ENCODE measurements around the genes KCP and CPA1.

GRCh38 chr7:128781026-128781690, 5.6 kb upstream of the OPN1SW start:
- RRBS = no CpG with 5 or more reads among the region's 7 CpGs

GRCh38 chr7:128814403-128815223, 15.6 kb upstream of the FLNC start:
- RRBS = no CpG with 5 or more reads among the region's 9 CpGs

GRCh38 chr7:128815245-128815875, 14.8 kb upstream of the FLNC start:
- RRBS = no CpG with 5 or more reads among the region's 5 CpGs

GRCh38 chr7:128827904-128828715, 2.1 kb upstream of the FLNC start:
- RRBS = no CpG with 5 or more reads among the region's 12 CpGs

DNA sequence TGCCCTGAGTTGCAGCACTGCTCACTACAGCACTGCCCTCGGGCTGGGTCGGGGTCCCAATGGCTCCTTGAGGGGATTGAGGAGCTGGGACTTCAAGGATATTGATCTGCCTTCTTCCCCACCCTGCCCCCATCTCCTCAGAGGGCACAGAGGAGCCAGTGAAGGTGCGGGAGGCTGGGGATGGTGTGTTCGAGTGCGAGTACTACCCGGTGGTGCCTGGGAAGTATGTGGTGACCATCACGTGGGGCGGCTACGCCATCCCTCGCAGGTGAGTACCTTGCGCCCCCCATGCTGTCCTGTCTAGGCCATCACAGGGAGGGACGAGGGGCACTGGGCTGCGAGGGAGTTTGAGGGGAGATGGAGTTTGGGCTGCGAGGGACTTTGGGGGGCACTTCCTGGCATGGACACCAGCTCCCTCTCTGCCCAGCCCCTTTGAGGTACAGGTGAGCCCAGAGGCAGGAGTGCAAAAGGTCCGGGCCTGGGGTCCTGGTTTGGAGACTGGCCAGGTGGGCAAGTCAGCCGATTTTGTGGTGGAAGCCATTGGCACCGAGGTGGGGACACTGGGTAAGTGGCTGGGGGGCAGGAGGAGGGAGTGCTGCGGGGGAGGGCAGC, 10.3 kb downstream of the FLNC start:
- RRBS = no CpG with 5 or more reads among the region's 18 CpGs

DNA sequence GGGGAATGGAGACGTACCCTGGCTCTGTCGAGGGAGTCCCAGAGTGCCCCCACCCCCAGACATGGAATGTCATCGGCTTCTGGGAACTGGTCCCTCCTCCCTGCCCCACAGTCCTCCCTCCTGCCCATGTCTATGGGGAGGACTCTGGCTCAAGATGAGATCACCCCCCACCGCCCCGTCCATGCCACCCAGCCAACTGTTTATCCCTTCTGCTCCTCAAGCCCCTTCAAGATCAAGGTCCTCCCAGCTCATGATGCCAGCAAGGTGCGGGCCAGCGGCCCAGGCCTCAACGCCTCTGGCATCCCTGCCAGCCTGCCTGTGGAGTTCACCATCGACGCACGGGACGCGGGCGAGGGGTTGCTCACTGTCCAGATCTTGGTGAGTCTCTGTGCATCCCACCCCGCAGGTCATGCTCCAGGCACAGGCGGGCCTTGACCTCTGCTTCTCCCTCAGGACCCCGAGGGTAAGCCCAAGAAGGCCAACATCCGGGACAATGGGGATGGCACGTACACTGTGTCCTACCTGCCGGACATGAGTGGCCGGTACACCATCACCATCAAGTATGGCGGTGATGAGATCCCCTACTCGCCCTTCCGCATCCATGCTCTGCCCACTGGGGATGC, 14.2 kb upstream of the ATP6V1F start:
- RRBS = 89% methylated on average over 2 of the region's 24 CpGs

- RRBS = 97% methylated on average over 5 of the region's 22 CpGs
Observed at GRCh38 chr7:128849136-128849649, 13.5 kb upstream of the ATP6V1F start.

DNA sequence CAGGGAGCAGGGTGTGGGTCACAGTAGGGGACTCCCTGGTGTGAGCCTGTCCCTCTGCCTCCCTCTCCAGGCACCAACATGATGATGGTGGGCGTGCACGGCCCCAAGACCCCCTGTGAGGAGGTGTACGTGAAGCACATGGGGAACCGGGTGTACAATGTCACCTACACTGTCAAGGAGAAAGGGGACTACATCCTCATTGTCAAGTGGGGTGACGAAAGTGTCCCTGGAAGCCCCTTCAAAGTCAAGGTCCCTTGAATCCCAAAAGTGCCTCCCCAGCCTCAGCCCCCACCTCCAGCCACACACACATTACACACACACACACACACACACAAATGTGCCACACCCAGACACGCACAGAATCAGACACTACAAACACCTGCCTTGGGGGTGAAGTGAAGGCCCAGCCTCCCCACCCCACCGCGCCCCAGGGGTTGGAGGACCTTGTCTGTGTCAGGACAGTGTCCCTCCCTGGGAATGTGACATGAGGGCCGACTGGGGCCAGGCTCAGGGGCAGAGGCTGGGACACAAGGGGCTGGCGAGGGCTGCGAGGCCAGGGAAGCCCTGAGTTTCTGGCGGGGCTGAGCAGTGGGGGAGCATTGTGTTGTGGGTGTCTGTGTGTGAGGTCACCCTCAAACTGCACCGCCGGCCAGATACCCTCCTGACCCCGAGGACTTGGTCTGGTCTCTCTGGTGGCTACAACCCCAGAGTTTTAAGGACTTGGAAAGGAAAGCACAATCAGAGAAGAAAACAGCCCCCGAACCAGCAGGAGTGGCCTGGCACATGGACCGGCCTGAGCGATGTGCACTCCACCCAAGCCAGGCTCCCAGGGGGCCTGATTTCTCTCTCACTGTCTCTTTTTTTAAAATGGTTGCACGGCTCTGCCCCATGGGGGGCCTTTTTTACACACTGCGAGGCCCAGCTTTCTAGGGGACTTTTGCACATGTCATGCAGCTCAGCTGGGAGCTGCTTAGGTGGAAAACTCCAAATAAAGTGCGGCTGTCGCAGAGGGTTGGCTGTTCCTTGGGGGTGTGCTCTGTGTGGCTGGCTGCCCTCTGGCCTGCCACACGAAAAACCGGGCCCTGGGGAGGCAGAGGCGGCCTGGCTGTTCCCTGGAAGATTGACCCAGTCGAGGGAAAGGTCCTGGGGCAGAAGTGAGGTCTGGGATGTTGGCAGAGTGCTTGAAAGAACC, 4.0 kb upstream of the ATP6V1F start:
- RRBS = no CpG with 5 or more reads among the region's 26 CpGs

DNA sequence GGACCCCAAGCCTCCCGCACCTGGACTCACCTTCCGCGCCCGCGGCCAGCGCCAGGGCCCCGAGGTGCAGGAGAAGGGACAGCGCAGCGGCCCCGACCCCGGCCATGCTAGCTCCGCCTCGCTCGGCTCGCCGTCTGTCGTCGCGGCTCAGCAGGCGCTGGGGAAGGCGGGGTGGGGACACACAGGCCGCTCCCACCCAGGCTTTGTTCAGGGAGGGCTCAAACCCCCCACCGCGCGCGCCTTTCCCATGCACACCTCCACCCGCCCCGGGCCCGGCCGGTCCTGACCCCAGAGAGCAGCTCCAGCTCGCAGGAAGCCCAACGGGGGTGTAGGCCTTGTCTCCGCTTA, at the start of gene KCP:
Gene KCP, minus strand, starts transcription at position 139 of the 348 bp plus-strand sequence.
- RRBS = no CpG with 5 or more reads among the region's 33 CpGs

DNA sequence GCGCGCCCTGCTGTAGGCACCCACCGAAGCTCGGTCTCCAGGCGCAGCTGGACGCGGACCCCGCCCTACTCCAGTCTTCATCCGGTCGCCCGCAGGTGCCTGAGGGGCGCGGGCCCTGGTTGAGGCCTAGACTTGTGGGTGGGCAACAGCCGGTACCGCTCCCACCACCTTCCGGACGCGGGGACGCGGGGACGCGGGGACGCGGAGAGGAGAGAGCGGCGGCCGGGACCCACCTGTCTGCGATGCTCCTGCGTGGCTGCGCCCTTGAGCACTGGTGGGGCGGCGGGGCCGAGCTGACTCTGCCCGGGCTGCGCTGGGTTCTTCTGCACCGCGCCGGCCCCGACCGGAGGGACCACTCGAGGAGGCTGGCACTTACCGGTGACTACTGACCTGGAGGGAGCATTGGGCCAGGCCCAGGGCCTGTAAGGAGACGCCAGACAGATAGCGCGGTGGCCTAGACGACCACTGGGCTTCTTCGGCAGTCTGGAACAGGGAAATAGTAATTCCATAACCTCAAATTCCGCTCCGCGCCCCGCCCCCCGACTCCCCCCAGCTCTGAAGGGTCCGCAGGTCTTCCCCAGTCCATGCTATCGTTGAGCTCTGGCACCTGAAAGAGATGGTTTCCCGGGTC, 5.7 kb upstream of the KCP start:
- RRBS = 8% methylated on average over 28 of the region's 55 CpGs

- RRBS = no CpG with 5 or more reads among the region's 22 CpGs
Observed at GRCh38 chr7:128940444-128941395, 3.0 kb downstream of the IRF5 start.

- RRBS = no CpG with 5 or more reads among the region's 4 CpGs
Observed at GRCh38 chr7:129865030-129865880, 87.5 kb downstream of the UBE2H start.

DNA sequence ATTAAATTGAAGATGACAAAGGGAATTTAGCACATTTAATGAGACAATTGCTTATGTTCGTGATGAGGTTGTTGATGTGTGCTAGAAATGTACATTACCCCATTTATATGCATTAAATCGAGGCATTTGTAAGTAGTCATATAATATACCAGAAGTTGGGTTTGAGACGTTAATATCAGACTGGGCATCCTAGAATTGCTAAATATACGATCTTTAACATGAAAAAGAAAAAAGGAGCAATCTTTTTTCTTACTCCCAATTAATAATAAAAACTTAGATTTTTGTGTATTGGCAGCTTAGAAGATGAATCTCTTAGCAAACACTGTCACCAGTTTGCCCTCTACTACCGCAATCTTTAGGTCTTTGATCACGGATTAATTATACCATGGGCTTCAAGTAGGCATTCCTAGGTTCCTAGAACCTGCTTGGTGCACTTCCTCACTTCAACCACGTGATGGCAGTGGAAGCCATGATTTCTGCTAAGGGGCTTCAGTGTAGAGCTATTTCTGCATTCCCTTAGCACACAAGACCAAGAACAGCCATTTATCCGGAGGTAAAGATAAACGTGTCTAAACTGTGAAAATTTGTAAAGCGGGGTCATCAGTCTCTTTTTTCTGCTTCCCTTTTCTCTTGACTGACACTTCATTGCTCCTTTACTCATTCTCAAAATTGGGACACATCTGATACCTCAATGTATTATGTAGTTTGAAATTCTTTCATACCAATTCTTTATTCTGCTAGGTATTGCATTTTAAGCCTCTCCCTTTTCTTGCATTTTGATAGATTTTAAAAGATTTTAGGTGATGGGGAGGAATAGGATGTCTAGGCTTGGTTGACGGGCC, 1.8 kb downstream of the KLHDC10 start:
- RRBS = no CpG with 5 or more reads among the region's 11 CpGs

- RRBS = no CpG with 5 or more reads among the region's 11 CpGs
Observed at GRCh38 chr7:130116372-130117223, 46.3 kb downstream of the KLHDC10 start.

DNA sequence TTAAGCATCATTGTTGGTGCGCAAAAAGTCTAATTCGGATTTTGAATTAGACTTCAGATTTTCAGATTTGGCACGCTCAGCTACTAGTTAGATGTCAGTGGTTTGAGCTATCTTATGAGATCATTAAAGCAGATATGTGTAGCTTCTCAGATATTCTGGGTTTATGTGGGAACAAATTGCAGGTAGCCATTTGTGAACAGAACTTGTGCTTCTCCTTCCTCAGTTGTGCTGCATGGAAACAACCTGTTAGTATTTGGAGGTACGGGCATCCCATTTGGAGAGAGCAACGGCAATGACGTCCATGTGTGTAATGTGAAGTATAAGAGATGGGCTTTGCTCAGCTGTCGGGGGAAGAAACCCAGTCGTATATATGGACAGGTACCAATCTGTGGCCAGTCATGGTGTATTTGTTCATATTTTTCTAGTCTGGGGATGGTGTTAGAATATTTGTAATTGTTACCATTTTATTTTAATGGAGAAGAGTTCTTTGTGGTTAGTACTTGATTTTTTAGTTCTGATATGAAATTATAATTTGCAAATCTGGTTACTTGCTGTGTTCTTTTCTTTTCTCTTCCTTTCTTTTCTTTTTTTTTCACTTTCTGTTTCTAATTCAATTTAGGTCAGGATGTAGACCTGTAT, 50.3 kb downstream of the KLHDC10 start:
- RRBS = no CpG with 5 or more reads among the region's 8 CpGs

GRCh38 chr7:130351170-130352231, 6.9 kb downstream of the CPA5 start:
- RRBS = no CpG with 5 or more reads among the region's 19 CpGs

DNA sequence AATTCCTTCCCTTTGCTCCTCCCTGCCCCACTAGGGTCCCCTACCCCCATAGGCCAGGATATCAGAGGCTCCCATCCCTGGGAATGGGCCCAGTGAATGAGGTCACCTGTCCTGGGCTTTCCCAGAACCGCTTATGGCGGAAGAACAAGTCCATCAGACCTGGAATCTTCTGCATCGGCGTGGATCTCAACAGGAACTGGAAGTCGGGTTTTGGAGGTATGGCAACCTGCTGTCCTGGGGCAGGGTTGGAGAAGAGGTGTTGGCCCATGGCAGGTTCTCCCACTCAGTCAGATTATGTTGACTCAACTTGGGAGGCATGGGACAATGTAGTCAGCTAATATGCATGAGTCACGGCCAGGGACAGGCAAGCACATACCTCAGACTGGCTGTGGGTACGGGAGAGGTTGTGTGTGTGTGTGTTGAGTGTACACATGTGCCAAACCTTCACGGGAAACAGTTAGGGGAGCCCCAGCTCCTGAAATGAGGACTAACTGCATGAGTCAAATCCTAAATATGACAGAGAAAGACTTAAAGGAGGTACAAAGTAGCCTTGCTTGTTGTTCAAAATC, 16.9 kb upstream of the CPA1 start:
- RRBS = no CpG with 5 or more reads among the region's 8 CpGs

DNA sequence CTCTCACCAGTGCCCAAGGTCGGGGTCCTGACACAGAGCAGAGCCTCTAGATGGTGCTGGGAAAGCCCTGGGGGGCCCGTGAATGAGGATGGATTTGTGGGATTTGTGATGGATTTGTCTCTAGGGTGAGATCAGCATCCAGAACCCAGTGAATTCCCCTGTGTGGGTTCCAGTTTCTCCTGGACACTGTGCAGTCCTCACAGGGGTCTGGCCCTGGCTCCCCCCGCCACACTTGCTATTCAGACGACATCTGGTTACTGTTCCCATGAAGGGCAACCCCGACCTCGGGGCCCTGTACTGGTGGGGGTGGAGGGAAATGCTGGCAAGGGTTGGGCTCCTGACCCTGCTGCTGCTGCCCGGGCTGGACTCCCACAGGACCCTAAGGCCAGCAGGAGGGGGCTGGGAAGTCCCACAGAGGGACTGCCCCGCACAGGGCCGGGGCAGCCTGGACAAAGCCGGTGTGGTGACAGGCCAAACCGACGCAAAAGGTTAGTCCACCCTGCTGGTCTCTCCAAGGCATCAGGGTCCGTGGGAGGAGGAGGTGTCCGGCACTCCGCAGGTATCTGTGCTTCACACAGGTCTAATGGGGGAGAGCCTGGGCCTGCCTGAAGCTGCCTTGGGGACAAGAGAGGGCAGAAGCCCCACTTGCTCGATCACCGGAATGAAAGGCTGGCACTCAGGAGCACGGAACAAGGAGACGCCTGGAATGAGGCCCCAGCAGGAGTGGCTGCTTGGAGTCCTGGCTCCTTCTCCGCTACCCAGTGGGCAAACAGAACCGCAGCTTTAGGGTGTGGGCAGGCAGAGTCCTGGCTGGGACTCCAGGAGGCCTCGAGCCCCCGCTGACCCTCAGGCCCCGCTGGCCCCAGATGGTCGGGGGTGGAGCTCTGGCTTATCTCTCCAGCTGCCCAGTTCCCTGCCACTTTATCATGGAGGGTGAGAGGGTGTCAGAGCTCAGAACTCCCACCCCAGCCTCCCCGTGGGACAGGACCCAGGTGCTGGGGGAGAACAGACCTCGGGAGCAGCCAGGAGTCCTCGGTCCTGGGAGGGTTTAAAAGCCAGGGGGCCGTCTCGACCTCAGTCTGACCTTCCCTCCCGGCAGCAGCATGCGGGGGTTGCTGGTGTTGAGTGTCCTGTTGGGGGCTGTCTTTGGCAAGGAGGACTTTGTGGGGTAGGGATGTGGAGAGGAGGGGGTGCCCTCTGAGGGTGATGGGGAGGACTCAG, at the start of gene CPA1:
Gene CPA1, plus strand, starts transcription at position 1,077 of the 1,221 bp plus-strand sequence.
- RRBS = 36% methylated on average over 8 of the region's 32 CpGs

- RRBS = no CpG with 5 or more reads among the region's 1 CpG
Observed at GRCh38 chr7:130473171-130473629, 18.7 kb upstream of the MEST start.

DNA sequence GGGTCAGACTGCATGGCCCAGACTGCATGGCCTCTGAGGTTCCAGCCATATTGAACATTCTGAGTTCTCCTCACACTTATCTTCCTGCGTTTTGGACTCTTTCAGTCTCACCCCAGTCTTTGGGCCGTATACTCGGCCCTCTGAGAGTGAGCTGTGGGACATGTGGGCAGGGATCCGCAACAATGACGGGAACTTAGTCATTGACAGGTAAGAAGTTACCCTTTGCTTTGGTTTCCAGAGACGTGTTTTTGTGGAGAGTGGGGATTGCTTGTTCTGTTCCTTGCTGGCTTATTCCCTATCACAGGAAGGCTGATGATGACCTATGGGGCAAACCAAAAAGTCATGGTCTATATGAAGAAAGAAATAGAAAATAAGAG, 8.8 kb downstream of the MEST start:
- RRBS = no CpG with 5 or more reads among the region's 6 CpGs